Fibroblast of the aortic adventitia (primary cell): Measurements from ENCODE around the genes TLCD2 and RTN4RL1.

DNA sequence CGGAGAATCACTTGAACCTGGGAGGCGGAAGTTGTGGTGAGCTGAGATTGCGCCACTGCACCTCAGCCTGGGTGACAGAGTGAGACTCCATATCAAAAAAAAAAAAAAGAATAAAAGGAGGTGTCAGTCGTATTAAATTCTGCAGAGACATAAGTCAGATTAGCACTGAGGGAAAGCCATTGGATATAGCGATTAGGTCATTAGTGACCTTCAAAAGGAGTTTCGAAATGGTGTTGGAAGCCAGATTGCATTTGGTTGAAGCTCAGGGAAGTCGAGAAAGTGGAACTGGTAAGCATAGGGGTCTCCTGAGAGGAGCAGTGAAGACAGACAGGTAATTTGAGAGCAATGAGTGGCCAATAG is 4.7 kb upstream of the YWHAE start:
- CAGE, long polyA plus RNA = no peak

- CAGE, long polyA plus RNA = no peak
These were observed 1.4 kb downstream of the CRK start for GRCh38 chr17:1454569-1455059.

DNA sequence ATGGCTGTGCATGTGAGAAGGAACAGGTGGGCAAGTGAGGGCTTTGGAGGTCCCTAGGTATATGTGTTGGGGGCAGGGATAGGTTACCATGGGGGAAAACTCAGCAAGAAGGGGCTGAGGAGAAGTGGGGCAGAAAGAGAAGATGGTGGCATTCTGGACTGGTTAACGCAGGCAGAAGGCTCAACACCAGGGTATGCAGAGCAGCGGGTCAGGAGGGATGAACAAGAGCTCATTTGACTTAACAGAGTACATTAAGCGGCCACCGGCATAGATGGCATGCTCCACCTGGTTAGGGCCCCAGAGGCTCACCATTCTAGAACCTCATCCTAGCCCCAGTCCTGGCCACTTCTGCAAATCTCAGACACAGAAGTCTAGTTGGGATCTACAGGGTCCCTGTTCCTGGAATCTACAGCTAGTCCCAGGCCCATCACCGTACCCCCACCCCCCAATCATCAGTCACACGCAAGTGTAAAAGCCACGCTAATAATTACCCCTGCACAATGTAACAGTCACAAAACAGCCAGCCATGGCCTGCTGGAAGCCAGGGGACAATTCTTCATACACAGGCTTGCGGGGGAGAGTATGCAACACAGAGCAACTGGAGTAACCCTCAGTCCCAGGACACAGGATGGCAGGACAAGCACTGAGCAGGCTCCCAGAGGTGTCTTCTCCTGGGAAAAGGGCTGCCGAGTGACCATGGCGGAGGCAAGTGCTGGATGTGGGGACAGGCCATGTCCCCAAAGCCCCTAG is 1.8 kb upstream of the MYO1C start:
- CAGE, long polyA plus RNA = no peak

DNA sequence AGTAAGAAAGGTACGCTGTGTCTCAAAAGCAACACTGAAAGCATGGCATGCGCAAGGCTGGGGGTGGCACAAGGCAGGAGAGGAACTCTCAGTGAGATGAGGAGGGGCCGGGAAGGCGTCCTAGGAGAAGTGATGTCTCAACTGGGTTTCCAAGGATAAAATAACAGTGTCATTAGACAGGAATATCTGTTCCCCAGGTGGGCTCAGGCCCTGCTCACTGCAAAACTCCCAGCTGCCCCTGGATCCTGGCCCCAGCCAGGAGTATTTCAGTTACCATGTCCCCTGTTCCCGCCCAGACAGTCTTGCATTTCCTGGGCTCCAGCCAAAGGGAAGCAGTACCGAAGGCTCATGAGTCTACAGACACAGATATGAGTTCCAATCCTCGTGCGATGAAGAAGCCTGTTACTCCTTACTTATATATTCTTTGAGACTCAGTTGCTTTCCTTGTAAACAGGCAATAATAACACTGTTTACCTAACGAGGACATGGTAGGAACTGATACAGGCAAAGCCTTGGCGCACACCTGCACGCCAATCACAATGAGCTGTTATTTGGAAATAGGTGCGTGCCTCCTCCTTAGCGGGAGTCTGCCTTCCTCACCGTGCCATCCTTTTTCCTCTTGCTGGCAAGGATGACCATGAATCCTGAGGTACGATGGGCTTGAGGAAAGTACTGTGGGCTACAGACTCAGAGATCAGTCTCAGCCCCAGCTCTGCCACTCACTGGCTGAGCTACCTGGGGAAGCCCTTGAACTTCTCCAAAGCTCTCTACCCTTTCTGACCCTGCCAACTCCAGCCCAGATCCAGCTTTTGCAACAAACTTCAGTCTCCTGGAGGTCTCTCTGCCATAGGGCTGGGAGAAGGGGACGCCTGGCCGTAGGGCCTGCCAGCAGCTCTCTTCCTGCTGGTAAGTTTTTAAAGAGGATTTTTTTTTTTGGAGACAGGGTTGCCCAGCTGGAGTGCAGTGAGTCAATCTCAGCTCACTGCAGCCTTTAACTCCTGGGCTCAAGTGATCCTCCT is 11.9 kb downstream of the INPP5K start:
- CAGE, long polyA plus RNA = no peak

GRCh38 chr17:1625628-1626198 is 2.9 kb downstream of the SLC43A2 start:
- CAGE, long polyA plus RNA = no peak

- CAGE, long polyA plus RNA = no peak
These were observed 1.0 kb upstream of the SLC43A2 start for GRCh38 chr17:1629459-1630297.

DNA sequence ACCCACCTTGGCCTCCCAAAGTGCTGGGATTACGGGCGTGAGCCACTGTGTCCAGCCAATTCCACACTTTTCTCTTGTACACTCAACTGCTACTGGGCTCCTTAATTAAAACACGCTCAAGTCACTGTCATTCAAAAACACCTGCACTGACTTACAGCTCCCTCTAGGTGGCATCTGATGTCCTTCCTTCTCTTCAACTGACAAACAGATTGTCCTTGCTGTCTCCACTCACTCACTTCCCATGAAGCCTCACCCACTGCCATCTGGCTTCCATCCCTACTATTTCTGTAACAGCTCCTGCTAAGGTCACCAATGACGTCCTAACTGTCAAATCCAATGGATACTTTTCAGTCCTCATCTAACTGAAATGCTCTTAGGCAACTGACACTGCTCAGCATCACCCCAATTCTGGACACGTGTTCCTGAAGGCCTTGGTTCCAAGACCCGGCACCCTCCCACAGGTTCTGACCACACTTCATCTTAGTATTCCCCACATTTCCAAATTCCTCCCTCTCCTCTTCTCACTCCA is 15.3 kb downstream of the PRPF8 start:
- CAGE, long polyA plus RNA = no peak

DNA sequence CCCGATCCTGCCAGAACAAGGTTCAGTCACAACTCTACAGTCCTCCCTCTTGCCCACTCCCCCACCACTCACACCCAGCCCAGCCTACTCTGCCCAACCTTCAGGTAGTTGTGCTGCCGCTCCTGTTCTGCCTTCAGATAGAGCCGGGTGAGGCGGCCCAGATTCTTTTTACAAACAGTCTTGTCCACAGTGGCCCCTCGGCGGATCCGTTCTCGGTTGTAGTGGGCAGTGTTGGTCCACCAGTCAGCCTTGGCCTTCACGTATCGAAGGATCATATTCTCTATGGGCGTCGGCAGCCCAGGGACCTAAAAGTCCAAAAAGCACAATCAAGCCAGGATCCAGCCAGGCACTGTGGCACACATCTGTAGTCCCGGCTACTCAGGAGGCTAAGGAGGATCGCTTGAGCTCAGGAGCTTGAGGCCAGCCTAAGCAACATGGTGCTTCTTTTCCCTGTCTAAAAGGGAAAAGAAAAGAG is 8.2 kb downstream of the PRPF8 start:
- CAGE, long polyA plus RNA = no peak

DNA sequence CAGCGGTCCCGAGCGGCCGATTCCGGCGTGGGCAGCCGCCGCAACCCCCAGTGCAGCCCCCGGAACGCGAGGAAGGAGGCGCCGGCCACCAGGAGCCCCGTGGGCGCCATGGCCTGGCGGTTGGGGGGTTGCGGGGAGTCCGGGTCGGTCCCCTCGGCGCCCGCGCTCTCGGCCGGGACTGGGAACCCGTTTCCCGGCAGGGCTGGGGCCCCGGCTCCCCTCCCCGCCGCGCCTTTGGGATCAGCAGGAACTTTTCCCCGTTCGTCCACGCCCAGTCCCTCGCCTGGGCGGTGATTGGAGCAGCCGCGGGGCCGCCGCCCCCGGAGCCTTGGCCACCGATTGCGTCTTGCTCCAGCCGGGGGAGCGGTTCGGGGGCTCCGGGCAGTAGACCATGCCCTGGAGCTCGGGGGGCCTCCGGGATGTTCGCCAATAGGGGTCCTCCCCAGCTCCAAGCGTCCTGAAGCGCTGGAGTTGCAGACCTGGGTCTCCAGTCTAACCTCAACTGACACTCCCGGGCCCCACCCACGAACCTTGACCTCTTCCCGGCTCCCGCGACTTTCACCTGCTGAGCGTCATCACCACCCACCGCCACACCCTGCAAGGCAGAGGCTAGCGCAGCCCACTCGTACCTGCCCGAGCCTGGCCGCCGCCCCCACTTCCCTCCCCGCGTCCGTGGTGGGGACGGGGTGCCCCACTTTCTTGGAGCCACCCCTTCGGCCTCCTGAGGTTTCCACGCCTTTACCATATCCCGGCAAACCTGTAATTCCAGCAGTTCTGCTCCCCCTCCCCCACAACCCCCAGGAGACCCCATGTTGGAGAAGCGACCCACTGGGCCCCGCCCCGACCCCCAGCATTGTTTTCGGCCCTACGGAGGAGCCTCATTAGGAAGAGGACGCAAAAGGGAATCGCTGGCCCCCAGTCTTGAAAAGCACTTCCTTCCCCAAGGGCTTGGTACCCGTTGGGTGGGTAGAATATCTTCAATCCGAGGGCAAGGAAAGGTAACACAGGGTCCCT is at the start of gene TLCD2:
TLCD2 (minus strand) TSS at position 245 of the 1,014 bp plus-strand sequence.
- CAGE, long polyA plus RNA = no peak

- CAGE, long polyA plus RNA = no peak
These were observed 620 bp downstream of the SERPINF1 start for GRCh38 chr17:1762441-1762919.

DNA sequence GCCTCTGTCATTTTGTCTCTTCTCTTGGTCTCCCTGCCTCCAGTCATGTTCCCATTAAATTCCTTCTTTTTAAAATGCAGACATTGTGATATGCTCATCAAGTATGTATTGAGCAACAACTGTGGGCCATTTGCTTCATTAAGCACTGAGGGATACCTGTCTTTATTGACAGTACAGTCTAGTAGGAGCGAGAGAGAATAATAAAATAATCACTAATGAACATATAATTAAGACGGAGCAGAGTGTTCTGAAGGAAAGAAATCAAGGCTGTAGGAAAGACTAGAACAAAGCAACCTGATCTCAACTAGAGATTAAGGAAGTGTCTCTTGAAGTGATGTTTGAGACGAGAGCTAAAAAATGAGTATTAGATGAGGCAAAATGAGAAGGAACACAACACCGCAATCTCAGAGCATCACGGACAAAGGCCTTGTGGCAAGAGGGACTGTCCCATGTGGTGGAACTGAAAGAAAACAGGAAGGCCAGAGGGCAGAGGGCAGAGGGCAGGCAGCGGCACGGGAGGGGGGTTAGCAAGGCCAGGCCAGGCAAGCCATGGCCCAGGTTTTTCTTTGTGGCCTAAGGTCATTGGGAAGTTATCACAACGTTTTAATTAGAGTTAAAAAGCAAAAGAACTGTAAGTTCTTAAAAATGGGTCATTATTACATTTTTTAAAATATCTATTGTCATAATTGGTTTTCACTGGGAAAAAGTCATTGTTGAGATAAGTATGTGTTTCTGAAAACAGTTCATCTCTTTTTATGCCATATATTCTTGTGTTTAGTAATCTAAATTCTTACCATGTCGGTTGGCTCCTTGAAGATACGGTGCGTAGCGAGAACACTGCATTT is 22.5 kb downstream of the RPA1 start:
- CAGE, long polyA plus RNA = no peak

- CAGE, long polyA plus RNA = no peak
These were observed at the start of gene RTN4RL1 for GRCh38 chr17:2024746-2026021. RTN4RL1 (minus strand) TSS chr17:2025334.

- CAGE, long polyA plus RNA = no peak
These were observed 941 bp downstream of the HIC1 start for GRCh38 chr17:2055621-2056466.

- CAGE, long polyA plus RNA = no peak
These were observed 2.2 kb downstream of the HIC1 start for GRCh38 chr17:2056883-2057704.

DNA sequence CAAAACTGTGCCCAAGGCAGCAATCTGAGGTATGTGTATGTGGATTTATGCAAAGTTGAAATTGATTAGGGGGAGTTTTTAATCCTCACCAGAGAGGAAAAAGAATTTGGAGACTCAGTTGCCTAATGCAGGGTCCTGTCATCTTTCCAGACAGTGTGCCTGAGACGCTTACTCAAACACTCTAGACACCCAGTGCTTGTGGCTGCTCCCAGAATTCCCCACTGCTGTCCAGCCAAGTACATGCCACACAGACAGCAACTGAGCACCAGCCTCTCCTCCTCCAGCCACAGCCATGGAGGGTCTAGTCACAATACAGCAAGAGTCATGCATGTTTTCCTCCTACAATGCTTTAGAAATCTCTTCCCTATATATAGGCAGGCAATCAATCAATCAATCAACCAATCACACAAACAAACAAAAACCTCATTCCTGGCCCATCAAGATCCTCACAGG is 118.1 kb downstream of the HIC1 start:
- CAGE, long polyA plus RNA = no peak

GRCh38 chr17:2253787-2254481 is 49.7 kb downstream of the SMG6 start:
- CAGE, long polyA plus RNA = no peak

DNA sequence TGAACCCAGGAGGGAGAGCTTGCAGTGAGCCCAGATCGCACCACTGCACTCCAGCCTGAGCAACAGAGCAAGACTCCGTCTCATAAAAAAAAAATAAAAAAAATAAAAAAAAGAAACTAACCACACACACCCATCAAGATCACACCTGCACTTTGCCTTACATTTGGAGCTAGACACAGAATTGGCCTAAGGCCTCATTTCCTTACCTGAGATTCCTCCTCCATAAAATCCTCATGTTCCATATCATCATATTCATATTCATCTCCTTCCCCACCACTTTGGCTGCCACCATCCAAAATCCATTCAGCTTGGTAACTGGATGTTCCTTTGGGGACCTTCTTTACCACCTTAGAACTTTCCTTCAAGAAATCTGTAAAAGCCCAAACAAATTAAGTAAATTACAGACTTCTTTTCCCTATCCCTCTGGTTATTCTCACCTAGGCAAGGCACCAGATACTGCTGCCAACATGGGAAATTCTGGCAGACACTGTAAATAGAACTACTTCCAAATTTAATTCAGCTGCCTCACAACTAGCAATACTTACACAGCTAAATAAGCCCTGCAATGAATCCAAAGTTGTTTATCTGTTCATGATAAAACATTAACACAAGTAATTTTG is 3.4 kb downstream of the TSR1 start:
- CAGE, long polyA plus RNA = no peak

DNA sequence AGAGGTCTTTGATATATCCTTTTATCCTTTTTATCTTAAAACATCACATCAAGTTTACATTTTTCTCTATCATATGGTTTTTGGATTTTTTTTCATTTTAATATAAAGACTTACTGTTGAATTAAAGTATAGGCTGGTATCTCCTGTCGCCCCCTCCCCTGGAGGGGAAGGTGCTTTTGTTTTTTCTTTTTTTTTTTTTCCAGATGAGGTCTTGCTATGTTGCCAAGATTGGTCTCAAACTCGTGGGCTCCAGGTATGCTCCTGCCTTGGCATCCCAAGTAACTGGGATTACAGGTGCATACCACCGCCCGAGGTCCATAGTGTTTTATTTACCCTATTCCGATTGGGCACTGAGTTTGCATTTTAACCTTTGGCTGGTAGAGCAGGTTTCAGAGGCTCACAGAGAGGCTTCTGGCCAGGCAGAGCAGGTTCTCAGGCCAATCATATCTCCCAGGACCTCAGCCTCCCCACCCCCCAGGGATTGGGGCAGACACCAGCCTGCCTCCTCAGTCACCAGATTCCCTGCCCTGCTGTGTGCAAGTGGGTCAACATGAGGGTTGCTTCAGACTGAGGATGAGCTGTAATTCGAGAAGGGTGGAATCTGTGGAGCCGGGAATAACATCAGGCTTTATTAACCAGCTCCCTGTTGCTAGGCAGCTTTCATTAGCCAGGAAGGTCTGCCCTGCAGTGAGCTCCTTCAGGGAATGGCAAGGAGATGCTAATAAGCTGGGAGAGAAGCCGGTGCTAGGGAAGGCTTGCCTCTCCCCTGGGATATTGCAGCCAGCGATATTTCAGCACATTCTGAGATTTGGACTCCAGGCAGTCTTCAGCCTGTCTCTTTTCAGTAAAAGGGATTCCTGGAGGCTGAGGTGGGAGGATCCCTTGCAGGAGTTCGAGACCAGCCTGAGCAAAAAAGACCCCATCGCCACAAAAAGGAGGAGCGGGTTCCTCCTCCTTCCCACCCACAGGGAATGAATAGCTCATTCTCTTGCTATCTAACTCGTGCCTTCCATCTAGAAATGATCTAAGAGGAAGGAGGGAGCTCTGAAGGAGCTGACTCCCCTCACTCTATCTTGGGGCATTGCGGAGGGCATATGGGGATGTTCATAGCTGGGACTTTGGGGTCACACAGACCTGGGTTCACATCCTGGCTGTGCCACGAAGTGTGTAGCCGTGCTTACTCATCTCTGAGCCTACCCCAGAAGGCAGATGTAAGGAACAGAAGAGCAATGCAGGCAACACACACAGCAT is 10.6 kb downstream of the SGSM2 start:
- CAGE, long polyA plus RNA = no peak

DNA sequence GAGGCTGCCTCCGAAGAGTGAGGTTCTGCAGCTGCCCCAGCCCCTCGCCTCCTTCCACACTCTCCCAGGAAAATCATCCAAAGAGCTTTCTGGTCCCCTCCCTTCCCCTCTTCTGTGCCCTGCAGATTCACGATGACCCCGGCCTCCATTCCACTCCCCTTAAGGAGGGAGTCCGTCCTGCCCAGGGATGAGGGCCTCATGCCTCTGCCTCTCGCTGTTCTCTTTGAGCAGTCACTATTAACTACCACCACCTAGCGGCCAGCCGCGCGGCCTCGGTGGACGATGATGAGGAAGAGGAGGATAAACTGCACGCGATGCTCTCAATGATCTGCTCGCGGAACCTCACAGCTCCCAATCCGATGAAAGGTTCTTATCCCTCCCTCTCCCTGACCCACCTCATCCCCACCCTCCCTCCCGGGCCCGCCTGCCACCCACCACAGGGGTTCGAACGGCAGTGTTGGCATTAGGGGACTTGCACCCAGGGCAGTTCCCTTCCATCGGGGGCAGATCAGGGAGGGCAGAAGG is 29.8 kb downstream of the SGSM2 start:
- CAGE, long polyA plus RNA = no peak

GRCh38 chr17:2387507-2387846 is 13.4 kb downstream of the MNT start:
- CAGE, long polyA plus RNA = no peak